ENCODE data around the genes PCTP and C17orf67.

DNA sequence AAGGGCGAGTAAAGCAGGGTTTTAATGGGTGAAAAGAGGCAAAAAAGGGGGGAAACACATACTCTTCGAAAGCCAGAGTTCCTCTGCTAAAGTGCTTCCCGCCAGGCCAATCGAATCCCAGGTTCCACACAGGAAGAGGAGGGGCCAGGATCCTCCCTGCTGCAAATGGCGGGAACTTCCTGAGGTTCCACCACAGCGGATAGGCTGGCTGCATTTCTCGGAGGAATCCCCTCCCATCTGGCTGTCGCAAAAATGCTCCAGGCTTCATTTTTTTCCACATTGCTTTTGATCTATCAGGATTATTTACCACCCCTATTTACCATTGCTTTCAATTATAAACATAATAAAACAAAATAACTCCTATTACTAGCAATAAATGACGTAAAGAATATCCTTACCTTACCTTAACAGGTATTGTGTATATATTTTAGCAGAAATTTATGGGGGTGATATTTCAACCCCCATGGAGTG, 670.2 kb upstream of the CA10 start:
- CAGE, long polyA plus RNA: no peak
- RRBS: no CpG with 5 or more reads among the region's 9 CpGs

DNA sequence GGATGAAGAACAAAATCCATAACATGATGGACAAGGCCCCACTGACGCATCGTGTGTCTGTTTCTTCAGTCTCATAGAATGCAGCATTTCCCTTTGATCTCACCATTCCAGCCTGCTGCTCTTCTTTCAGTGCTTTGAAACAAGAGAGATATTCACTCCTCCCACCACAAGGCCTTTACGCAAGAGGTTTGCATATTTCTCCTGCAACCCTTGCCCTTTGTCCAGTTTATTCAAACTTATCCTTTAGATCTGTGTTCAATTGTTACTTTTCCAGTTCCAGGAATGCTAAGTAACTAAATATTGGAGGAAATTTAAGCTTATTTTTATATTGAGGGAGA, 101.8 kb downstream of the KIF2B start:
- CAGE, long polyA plus RNA: no peak
- RRBS: no CpG with 5 or more reads among the region's 3 CpGs

DNA sequence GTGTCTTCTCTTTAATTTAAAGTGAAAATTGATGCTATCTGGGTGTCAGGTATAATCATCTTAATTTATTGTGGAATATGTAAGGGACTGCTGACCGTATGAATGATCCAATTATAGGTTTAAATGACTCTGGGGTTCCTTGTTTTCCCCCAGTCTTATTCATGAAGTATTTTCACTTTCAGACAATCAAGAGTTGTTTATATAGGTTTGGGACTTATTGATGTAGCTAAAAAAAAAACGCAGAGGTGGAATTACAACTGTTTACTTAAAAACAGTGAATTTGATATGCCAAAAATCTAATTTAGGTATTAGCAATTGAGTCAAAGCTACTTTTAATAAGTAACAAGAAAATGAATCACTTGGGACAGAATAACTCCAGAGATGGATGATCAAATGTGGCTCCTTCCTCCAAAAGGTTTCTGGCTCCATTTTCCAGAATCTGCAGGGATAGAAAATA, 215.1 kb upstream of the TOM1L1 start:
- CAGE, long polyA plus RNA: no peak
- RRBS: no CpG with 5 or more reads among the region's 2 CpGs

- CAGE, long polyA plus RNA: no peak
- RRBS: no CpG with 5 or more reads among the region's 14 CpGs
These were observed 981 bp upstream of the TOM1L1 start for GRCh38 chr17:54899501-54900240.

GRCh38 chr17:54968109-54968345, 427 bp downstream of the COX11 start:
- CAGE, long polyA plus RNA: no peak
- RRBS: 3% methylated on average over 8 of the region's 18 CpGs

DNA sequence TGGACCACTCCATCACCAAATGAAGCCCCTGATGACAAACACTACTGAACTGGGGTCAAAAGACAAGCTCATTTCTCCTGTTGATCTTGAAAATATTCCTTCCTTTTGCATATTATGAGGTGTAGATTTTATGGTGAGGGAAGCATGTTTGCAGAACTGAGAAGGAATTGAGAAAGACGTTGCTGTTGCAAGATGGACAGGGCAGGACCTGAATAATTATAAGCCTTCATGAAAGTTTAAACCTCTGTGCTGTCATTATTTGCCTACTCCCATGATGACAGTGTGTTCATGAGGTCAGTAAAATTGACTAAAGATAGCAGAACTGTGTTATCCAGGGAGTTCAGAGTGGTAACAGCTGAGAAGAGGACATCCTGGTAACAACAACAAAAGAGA, 45.4 kb upstream of the HLF start:
- CAGE, long polyA plus RNA: no peak
- RRBS: no CpG with 5 or more reads among the region's 1 CpG

DNA sequence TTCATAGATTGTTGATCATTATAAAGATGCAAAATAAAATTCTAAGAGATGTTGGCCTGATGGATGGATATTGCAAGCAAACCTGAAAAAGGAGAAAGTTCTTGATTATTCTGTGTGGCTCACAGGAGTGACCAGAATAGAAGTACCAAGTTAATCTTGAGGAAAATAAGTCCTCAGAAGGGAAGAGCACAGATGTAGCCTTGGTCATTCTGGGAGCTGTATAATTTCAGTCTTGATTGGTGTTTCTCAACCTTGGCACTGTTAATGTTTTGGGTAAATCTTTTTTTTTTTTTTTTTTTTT, 5.6 kb downstream of the HLF start:
- CAGE, long polyA plus RNA: no peak

DNA sequence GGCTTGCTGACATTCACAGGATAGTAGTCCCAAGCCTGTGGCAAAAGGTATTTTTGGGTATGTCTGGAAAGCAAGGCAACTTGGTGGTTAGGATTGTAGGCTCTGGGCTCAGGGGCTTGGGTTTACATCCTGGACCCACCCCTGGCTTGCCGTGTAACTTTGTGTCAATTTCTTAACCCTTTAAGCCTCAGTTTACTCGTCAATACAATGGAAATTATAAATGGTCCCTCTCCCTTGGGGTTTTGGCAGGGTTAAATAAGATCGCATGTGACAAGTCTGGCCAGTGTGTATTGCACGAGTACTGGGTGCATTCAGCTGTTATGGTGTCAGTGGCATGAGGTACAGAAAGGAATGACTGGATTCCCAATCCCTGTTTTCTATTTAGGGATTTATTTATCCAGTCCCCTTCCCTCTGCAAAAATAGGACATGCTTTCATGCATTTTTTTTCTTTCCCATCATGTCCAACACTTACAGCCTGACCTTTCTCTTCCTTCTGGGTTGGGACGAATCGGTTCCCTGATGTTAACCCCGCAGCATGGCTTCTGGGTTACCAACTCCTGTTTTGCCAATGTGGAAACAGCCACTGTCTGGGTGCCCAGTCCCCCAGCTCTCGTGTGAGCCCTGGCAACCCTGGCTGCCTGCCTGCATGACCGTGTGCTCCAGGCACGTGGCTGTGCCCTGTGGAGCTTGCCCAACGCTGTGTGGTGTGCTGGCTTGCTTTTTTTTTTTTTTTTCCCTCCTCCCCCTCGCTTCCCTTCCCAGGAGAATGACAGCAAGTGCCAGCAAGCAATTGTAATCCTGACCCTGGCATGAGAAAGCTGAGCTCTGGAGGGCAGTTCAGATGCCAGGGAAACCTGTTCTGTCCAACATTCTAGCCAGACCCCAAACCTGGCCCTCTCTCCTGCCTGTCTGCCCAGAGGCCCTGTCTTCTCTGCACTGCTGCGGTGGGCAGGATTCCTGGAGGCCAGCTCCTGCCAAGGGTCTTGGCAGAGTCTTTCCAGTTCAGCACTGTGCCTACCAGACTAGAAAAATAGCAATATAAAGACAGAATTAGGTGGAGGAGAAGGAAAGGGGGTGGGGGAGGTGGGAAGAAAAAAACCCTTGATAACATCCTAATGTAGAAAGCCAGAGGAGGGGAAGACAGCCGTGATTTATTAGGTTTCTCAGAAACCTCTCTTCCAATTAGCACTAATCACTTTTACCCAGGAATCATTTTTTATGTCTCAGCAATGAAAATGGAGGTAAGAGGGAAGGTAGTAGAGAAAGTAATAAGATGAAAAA, 8.7 kb downstream of the HLF start:
- CAGE, long polyA plus RNA: no peak
- RRBS: no CpG with 5 or more reads among the region's 14 CpGs

DNA sequence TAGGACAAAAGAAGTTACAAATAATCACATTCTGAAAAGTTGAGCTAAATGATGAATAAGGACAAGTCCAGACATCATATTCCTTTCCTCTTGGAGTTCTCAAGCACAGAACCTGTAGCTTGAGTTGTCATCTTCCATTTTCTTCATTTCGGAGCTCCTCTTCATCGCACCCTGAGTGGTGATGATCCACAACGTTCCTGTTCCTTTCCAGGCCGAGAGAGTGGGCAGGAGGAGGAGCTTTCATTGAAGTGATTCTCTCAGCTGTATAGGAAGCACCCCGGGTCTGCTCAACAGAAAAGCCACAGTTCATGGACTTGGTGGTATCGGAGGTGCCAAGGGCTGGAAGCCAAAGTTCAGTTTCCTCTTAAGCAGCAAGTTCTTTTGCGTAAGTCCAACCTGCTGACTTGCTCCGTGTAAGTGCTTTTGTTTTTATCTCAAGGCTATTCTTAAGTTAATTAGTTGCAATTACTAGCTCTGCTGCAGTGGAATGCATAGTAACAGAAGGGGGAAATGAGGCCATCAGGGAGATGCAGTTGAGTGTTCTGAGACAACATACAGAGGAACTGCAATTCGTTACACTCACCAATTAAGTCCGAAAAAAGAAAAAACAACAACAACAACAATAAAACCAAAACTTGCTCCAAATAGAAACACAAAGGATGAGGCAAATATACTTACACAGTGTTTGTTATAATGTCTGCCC, 45.0 kb upstream of the MMD start:
- CAGE, long polyA plus RNA: no peak
- RRBS: no CpG with 5 or more reads among the region's 10 CpGs

DNA sequence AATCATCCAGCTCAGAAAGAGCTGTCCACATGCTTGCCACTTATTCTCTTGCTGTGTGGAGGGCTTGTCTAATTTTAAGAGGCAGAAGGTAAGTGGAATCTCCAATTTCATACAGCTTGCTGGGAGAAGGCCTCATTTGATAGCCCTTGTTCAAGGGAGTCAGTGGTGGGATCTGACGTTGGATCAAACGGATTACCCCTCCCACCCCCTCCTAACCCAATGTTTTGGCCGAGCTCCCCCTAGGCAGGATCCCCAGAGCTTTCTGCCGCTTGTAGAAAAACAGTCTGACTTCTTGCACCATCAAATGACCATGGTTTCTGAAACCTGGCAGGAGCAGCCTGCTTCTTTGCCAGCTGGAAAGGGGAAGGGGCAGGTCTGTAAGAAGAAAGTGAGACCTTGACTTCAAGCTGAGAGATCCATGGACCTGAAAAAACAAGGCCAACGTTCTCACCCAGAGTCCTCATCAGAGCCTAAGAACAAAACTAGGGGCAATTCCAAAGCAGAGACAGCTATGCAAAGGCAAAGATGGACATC, 146.2 kb upstream of the MMD start:
- CAGE, long polyA plus RNA: no peak
- RRBS: no CpG with 5 or more reads among the region's 5 CpGs

- CAGE, long polyA plus RNA: no peak
- RRBS: 2% methylated on average over 30 of the region's 56 CpGs
These were observed at the start of gene PCTP for GRCh38 chr17:55750618-55751862. Gene PCTP (plus strand): TSS chr17:55751051.

DNA sequence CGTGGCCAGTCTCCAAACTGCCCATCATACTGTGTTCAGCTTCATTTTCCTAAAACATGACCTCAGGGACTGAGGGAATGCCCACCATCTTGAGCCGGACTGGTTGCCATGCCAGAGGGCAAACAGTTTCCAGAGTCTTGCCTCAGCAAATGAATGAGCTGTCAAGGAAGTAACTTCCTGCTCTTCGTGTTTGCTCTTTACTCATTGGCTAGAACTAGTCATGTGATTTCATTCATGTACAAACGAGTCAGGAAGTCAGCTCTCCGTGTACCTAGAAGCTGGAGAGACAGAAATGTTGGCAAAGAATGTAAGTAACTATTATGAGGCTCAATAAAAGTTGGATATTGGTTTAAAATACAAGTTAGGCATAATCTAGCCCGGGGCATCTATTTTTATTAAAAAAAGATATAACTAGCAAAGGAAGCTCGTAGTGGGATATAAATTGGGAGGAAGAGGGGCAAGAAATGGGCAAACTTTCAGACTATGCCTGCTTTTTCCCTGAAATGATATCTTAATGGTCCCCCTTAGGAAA, 50.3 kb downstream of the ANKFN1 start:
- CAGE, long polyA plus RNA: no peak
- RRBS: no CpG with 5 or more reads among the region's 7 CpGs

DNA sequence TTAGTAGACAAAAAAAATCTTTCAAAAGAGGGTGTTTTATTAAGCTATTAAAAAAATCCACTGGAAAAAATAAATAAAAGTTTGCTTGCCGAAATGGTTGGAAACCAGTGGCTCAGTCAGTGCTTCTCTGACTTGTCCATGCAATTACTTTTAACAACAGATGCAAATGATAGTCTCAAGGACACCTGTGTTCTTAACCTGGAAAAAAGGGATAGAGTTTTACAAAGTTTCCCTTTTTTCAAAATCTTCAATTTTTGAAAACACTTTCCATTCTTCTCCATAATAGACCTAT, 216.4 kb downstream of the ANKFN1 start:
- CAGE, long polyA plus RNA: no peak
- RRBS: no CpG with 5 or more reads among the region's 1 CpG

- CAGE, long polyA plus RNA: no peak
- RRBS: 2% methylated on average over 9 of the region's 49 CpGs
These were observed 53.6 kb downstream of the C17orf67 start for GRCh38 chr17:56779725-56780851.

GRCh38 chr17:56808297-56808927, 25.3 kb downstream of the C17orf67 start:
- CAGE, long polyA plus RNA: no peak
- RRBS: no CpG with 5 or more reads among the region's 5 CpGs

DNA sequence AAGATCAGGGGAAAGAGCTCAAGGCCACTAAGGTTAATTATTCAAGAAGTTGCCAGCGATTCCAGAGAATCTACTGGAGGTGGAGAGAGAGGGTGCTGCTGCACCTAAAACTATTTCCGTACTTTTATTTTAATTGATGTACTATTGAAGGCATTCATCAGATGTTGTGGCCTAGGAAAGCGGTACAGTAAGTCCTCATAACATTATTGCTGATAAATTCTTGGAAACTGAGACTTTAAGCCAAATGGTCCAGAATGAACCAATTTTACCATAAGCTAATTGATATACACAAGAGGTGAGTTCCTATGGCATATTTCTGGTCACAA, 13.9 kb downstream of the C17orf67 start:
- CAGE, long polyA plus RNA: no peak
- RRBS: no CpG with 5 or more reads among the region's 3 CpGs

DNA sequence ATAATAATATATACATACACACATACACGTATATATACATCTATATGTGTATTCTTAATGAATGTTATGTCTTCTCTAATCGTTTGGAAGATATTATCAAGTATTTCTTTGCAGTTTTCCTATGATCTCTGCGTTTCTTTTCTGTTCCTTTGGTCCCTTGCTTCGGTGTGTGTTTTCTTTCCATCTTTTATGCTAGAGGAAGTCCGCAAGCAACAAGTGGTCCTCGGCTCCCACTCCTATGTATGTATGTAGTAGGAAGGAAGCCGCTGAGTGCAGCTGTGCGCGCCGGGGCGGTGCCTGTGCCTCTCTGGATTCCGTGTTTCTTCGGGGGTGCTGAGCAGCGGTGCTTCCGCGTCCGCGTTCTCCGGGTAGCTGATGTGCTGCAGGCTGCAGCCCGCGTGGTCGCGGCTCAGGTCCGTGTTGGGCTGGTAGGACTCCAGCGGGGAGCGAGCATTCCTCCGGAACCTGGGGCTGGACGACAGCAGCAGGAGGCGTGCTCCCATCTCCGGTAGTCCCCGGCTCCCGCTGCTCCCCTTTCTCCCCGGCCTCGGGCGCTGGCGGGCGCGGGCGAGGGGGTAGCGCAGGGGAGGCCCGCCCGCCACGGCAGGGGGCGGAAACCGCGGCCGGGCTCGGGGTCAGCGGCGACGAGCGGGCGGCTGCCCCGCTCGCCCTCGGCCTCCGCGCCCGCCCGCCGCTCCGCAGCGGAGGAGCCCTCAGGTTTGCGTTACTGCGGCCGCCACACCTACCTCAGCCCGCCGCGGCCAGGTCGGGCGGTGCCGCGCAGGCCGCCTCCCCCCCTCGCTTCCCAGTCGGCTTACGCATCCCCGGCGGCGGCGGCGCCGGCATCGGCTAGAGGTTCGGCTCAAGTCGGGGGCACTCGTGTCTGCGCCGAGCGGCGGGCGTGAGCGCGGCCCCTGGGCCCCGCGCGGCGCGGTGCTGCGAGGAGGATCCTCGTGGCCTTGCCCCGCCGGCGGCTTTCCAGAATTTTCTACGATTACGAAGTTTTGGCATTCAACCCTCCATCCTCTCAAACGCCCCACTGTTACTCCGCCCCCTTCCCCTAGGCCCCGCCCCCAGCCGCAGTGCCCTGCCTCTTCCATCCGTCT, at the start of gene C17orf67:
Gene C17orf67 (minus strand): TSS at position 1,049 of the 1,106 bp plus-strand sequence.
- CAGE, long polyA plus RNA: no peak
- RRBS: 3% methylated on average over 31 of the region's 111 CpGs

DNA sequence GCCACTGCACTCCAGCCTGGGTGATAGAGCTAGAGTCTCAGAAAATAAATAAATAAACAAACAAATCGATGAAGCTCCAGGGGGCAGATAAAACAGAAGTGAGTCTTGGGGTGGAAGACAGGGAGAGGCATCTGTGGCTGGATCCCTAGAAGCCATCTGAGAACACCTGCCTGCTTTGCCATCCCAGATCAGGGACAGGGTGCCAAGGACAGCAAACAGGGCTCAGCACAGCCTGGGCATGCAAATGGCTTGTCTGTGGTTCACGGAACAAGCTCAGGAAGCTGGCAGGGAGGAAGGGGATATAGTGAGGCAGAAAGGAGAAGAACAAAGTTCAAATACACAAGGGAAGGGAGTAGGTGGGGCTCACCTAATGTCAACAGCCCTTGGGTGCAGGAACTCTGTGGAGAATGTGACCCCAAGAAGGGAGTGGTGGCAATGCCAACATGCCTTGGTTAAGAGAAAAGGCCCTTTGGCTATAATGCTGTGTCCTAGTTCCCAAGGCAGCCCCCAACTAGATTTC, 27.5 kb downstream of the TRIM25 start:
- CAGE, long polyA plus RNA: no peak
- RRBS: no CpG with 5 or more reads among the region's 2 CpGs

- CAGE, long polyA plus RNA: no peak
- RRBS: no CpG with 5 or more reads among the region's 13 CpGs
These were observed 25.5 kb downstream of the TRIM25 start for GRCh38 chr17:56888095-56889067.

DNA sequence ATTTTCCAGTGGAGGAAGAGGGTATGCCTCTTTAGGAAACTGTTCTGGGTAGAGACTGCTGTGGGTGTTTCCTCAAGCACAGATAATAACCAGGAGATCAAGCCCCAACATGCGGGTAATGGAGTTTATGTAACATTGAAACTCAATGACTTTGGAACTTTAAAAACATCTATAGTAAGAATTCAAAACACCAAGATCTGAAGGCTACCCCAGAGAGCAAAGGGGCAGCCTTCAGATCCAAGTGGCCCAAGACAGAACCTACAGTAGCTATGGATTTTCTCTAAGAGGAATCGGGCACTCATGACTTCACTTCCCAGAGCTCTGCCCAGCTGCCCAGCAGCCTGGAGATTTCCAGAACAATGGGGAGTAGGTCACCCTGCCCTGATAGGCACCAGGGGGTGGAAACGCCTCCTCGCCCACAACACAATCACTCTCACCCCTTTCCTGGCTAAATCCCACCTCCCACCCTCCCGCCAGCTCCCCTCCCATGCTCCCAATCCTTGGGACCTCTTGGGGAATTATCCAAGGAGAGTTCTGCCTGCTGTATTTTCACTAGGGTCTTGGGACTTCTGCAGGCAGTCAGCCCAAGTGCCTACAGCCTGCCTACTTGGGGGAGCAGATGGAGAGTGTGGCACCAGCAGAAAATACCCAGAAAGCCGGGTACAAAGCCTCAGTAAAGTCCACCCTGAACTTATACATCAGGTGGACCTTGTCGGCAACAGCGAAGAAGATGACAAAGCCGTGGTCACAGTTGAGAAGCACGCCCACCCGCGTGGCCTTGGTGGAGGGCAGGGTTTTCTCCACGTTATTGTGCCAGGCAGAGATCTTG, 22.5 kb downstream of the TRIM25 start:
- CAGE, long polyA plus RNA: no peak
- RRBS: no CpG with 5 or more reads among the region's 13 CpGs